Mesenchymal stem cell of the bone marrow (primary cell): Measurements from ENCODE around the genes GIMAP8 and GIMAP2.

DNA sequence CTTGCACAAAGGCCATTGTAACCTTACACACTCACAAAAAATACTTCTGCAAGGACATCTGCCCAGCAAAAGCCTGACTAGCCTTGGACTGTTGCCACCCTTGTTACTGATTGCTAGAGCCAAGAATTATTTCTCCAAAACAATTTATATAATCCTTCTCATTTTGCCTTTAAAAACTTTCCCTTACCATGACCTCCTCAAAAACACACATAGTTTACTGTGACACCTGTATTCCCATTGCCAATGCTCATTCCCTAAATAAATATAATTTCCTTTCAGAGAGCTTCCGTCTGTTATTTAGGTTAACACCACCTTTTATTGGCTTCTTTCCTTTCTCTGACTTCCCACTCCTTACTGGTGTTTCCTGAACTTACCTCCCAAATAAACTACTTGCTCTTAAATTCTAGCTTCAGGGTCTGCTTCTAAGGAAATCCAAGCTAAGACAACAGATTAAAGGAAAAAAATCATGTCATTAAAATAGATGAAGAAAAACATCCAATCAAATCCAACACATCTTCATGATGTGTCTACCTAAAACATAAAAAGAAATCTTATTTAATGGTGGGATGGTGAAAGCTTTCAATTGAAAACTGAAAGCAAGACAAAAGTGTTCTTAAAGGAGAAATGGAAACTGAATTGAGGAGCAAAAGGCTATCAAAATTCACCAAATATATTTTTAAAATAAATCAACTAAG, 67.5 kb upstream of the ZNF746 start:
- CAGE, long polyA plus RNA = no peak

- CAGE, long polyA plus RNA = no peak
Measured at GRCh38 chr7:149611307-149612119, 103.2 kb upstream of the KRBA1 start.

GRCh38 chr7:149869895-149870613, 3.7 kb upstream of the ATP6V0E2 start:
- CAGE, long polyA plus RNA = no peak

DNA sequence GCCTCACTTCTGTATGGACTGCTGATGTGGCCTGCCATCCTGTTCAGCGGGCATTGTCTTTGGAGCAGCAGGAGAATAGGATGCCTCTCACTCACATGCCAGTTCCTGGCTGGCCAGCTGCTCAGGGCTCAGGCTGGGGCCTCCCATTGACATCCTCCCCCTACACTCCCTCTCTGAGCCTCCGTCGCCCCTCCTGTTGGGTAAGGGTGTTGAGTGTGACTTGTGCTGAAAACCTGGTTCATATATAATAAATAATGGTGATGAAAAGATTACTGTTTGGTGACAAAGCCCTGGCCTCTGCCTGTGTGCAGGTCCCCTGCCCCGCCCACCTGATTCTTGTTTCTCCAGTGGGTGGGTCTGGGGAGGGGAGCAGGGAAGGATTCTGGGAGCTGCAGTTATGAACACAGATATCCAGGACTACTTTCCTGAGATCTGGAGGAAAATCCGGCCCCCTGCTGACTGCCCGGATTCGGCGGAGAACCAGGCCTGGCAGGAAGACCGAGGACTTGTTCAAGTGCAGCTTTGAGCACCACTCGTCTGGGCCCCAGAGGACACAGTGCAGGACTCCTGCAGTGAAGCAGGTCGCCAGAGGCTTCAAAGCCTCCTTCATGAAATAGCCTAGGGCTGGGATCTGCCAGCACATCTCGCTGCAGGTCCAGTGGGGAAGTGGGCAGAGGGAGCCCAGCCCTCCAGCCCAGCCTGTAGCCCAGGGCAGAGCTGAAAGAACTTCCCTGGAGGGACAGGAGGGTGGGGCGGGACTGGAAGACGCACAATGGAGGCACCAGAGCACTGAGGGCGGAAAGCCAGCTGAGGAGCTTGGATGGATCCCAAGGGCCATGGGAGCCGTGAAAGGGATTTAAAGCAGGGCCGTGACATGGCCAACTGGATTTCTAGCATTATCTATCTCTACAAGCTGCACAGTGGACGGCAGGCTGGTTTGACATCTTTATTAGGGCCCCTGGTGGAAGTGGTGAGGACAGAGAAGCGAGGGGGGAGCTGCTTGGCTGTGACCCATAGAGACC, 7.0 kb downstream of the ATP6V0E2 start:
- CAGE, long polyA plus RNA = no peak

GRCh38 chr7:150168087-150168986, 154.8 kb upstream of the LRRC61 start:
- CAGE, long polyA plus RNA = no peak

- CAGE, long polyA plus RNA = no peak
Measured at GRCh38 chr7:150320861-150321446, 2.2 kb upstream of the LRRC61 start.

GRCh38 chr7:150340076-150341367, 907 bp downstream of the RARRES2 start:
- CAGE, long polyA plus RNA = no peak

DNA sequence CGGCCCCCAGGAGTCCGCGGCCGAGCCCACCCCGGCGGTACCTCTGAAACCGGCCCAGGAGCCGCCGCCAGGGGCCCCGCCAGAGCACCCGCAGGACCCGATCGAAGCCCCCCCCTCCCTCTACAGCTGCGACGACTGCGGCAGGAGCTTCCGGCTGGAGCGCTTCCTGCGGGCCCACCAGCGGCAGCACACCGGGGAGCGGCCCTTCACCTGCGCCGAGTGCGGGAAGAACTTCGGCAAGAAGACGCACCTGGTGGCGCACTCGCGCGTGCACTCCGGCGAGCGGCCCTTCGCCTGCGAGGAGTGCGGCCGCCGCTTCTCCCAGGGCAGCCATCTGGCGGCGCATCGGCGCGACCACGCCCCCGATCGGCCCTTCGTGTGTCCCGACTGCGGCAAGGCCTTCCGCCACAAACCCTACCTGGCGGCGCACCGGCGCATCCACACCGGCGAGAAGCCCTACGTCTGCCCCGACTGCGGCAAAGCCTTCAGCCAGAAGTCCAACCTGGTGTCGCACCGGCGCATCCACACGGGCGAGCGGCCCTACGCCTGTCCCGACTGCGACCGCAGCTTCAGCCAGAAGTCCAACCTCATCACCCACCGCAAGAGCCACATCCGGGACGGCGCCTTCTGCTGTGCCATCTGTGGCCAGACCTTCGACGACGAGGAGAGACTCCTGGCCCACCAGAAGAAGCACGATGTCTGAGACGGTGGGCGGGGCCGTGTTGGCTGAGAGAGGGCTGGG, 3.8 kb downstream of the REPIN1 start:
- CAGE, long polyA plus RNA = no peak

DNA sequence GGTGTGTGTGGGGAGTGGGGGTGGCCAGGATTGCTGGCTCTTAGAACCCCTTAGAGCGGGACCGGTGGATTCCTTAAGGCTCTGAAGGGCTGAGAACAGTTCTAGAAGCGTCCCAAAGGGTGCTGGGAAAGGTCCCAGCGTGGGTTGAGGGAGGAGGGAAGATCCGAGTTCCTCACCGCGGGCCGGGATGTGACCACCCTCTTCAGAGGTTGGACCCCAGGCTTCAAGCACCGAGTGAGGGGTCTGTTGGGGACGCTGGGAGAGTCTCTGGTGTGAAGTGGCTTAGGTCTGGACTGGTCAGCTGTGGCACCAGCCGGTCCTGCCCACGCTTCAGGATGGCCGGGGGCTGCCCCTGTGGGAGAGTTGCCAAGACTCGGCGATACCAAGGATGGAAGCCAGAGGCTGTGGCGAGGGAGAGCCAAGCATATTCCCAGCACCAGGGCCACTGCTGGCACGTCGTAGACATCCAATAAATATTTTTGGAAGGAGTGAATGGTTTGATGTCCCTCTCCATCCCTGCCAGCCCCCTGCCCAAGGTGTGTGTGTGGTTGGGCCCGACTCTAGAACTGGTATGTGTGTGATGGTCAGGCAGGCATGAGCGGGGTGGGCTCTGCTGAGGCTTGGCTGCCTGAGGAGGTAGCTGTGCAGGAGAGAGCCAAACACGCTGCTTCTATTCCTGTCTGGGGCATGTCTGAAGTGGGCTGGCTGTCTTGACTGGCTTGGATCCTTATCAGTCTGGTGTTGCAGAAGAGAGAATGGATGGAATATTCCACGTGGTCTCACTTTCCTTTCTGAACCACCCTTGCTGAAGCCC, 7.1 kb upstream of the ENSG00000284691 start:
- CAGE, long polyA plus RNA = no peak

DNA sequence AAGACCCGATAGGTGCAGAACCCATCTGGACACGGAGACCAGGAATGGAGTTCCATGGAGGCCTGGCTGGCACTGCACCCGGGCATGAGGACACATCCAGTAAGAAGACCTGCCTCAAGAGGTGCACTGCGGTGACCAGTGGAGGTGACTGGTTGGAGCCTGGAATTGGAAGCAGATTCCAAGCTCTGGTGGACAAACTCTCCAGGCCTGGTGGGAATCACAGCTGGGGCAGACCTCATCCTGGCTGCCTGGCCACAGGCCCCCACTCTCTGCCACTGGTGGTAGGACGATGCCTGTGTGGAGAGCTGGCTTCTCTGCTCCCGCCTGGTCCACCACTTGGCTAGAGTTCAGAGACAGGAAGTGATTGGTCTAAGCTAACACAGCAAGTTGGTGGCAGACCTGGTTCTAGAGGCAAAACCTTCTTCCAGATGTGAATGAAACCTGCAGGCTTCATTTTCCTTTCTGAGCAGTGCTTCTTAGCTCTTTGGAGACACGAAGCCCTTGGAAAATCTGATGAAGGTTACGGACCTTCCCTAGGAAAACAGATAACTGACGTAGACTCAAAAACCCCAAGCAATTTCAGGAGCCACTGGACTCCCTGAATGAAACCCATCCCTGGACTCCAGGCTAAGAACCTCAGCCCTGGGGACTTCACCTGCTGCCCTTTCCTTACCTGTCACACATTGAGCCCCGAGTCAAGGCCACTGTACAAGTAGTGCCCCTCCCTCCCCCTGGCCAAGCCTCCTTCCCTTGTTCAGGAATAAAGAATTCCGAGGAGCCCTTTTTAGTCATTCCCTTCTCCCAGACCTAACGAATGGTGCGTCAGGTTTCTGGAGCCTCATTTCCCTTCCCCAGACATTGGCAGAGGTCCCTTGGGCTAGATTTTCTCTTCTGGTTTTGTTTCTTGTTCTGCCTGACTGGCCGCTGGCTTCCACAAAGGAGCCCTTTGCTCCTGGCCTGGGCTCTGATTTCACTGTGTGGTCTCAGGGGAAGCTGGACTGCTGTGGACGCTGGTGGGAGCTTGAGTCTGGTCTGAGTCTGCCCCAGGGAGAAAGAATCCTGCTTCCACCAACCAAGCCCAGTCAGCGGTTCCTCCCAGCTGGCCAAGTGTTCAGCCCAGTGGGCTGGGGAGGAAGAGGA, 5.1 kb downstream of the ENSG00000284691 start:
- CAGE, long polyA plus RNA = no peak

DNA sequence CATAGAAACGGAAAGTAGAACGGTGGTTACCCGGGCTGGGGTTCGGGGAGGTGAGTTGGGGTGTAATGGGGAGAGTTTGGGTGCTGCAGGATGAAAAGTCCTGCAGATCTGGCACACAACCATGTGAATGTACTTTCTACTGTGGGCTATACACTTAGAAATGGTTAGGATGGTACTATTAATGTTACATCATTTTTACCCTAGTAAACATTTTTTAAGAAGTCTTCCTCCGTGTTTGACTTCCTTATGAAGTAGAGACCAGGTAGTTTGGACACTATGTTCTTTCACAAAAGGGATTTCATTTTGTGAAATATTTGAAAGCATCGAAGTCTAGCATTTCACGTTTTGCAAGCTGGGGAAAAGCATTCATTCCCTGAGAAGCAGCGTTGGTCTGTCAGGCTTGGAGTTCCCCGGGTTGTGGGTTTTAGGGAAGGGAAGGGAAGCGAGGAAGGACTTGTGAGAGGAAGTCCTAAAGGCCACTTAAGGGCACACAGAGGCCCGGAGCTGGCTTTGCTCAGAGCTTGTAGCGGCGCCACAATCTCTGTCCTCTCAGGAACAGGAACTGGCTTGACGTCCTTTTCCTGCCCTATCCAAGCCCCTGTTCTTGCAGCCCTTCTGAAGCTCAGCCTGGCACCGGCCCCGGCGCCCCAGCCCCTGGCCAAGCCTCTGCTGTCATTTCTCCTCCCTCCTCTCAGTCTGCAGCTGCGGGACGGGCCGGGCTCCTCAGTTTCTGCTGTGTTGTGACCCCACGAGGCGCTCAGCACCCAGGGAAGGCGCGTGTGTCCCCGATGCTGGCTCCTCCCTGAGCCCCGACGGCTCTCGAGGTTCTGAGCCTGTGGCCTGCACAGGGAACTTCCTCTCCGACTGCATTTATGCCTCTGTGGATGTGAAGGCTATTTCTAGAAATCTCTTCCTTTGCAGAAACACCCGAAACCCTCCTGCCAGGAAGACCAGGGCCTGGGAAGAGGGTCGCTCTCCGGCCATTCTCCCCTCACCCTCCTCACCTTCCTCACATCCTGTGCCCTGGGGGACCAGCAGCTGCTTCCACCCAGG, at the start of gene GIMAP8:
Gene GIMAP8 (plus strand): TSS at position 507 of the 1,053 bp plus-strand sequence.
- CAGE, long polyA plus RNA = no peak

GRCh38 chr7:150451177-150451858, 888 bp downstream of the GIMAP8 start:
- CAGE, long polyA plus RNA = no peak

DNA sequence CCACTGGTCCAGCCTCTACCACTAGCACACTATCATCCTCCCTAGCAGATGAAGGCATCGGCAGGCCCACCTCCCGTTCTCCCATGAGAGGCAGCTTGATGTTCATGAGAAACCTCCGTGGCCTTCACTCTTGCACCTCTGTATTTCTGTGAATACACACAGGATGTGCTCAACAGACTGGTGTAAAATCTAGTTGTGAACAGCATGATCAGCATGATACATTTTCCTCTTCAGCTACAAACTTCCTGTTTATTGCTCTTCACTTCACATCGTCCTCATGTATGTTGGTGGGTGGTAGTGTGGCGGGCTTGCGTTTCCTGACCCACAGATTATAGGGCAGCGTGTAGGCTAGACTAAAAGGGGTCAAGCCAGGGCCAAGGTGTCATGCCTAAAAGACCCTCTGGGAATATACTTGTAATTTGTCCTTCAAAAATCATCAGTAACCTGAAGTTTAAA, 31.1 kb downstream of the GIMAP8 start:
- CAGE, long polyA plus RNA = no peak

- CAGE, long polyA plus RNA = no peak
Measured at GRCh38 chr7:150567732-150568392, 672 bp downstream of the GIMAP4 start.

DNA sequence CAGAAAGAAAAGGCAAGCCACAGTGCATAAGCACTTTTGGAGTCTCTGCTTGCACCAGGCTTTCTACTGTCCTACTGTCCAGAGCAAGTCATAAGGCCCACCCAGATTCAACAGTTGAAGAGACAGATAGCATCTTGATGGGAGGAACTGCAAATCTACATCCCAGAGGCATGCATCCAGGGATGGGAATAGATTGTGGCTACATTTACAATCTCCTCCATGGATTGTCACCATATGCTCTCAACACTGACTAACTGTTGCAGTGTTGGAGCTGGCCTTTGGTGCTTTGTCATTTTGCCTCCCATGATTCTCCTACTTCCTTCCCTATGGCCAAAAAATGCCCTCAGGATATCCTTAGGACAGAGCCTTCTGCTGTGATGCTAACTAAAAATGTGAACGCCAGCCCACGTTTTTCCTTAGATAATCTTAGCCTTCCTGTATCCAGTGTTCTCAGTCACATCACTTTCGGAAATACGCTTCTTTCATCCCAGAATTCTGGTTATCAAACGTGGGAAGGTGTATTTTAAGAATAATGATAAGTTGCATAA, 3.7 kb downstream of the GIMAP4 start:
- CAGE, long polyA plus RNA = no peak

- CAGE, long polyA plus RNA = no peak
Measured at GRCh38 chr7:150586986-150587447, 19.8 kb downstream of the GIMAP4 start.

GRCh38 chr7:150626411-150626933, 5.7 kb downstream of the GIMAP6 start:
- CAGE, long polyA plus RNA = no peak

DNA sequence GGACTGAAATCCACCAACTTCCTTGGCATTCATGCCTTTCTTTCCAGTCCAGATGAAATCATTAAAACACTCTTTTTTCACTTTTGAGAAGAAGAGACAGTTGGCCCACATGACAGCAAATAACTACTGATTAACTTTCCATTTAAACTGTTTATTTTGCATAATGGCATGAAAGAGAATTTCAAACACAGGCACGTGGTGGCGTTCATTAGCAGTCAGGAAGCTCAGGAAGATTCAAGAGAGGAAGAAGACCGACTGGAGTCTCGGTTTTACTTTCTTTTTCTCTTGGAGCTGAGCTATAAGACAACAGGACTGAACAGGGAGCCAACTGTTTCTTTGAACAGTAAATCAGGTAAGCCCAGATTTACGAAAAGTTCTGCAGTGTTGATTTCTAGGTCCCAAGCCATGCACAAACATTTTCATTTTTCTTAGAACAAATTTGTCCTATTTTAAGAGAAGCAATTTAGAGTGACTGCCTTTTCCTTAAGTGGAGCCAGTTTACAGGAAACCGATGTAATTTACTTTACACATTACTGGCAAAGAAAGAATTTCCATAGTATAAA, at the start of gene GIMAP2:
Gene GIMAP2 (plus strand): TSS at position 273 of the 563 bp plus-strand sequence.
- CAGE, long polyA plus RNA = no peak

DNA sequence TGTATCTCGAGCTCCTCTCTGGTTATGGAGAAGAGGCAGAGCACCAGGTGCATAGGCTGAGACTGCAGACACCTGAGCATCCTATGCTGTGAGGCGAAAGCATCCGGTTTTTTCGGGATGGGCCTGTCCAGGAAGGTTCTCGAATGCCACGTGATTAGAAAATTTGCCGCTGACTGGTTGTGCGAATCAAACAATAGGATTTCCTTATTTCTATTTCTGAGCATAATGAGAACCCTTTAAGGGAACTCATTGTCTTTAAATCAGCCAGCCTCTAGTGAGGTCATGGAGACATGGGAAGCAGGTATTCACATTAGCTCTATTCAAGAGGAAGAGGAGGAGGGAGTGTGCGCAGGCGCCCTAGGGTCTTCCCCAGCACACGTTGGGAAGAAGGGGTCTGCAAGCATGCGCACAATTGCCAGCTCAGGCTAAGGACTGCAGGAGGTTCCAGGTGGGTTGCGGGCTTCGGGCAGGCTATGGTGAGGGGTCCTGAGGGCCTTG, 5.6 kb downstream of the GIMAP1 start:
- CAGE, long polyA plus RNA = no peak

- CAGE, long polyA plus RNA = no peak
Measured at GRCh38 chr7:150739356-150739753, 2.1 kb downstream of the GIMAP5 start.